Measurements from ENCODE around the gene DBI.

GRCh38 chr2:113406163-113406575 is 31.3 kb upstream of the ZNG1B start:
- PRO-cap, 4 experiments: no peak in any of the 4 experiments
- RAMPAGE, long total RNA, 2 experiments: no peak in any of the 2 experiments
- RRBS: no CpG with 5 or more reads among the region's 5 CpGs

DNA sequence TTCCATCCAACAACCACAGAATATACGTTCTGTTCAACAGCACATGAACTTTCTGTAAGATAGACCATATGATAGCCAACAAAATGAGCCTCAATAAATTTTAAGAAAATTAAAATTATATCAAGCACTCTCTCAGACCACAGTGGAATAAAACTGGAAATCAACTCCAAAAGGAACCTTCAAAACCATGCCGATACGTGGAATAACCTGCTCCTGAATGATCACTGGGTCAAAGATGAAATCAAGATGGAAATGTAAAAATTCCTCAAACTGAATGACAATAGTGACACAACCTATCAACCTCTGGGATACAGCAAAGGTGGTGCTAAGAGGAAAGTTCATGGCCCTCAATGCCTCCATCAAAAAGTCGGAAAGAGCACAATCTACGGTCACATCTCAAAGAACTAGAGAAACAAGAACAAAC is 8.4 kb upstream of the FOXD4L1 start:
- PRO-cap, 4 experiments: no peak in any of the 4 experiments
- RAMPAGE, long total RNA, 2 experiments: start-site peak on the plus strand in 1 of 2 experiments, centred at position 295 of the sequence, 6 reads per replicate
- RRBS: no CpG with 5 or more reads among the region's 5 CpGs

GRCh38 chr2:113655828-113656554 is 28.9 kb downstream of the RABL2A start:
- PRO-cap, 4 experiments: no peak in any of the 4 experiments
- RAMPAGE, long total RNA, 2 experiments: no peak in any of the 2 experiments
- RRBS: no CpG with 5 or more reads among the region's 24 CpGs

DNA sequence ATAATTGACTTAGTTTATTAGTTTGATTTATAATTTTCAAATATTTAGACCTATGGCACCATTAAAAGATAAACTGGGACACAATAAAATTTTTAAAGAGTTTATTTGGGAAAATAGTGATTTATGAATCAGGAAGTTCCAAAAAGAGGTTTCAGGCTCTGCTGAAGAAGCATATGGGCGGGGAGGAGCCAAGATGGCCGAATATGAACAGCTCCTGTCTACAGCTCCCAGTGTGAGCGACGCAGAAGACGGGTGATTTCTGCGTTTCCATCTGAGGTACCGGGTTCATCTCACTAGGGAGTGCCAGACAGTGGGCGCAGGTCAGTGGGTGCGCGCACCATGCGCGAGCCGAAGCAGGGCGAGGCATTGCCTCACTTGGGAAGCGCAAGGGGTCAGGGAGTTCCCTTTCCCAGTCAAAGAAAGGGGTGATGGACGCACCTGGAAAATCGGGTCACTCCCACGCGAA is 289.2 kb upstream of the DDX18 start:
- PRO-cap, 4 experiments: no peak in any of the 4 experiments
- RAMPAGE, long total RNA, 2 experiments: no peak in any of the 2 experiments
- RRBS: no CpG with 5 or more reads among the region's 19 CpGs

DNA sequence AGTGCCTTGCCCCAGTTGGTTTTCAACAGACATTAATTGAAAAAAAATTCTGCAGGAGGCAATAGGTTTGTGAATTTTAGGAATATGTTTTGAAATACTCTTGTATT is 929 bp downstream of the DDX18 start:
- PRO-cap, 4 experiments: no peak in any of the 4 experiments
- RAMPAGE, long total RNA, 2 experiments: no peak in any of the 2 experiments

GRCh38 chr2:118186050-118186825 is 98.0 kb downstream of the INSIG2 start:
- PRO-cap, 4 experiments: peak in 4 of 4 experiments; most common plus-strand start chr2:118186464 (in 4); most common minus-strand start chr2:118186376 (in 4)
- RAMPAGE, long total RNA, 2 experiments: no peak in any of the 2 experiments
- RRBS: 2% methylated on average over 26 of the region's 53 CpGs

GRCh38 chr2:118223698-118223965 is 135.4 kb downstream of the INSIG2 start:
- PRO-cap, 4 experiments: no peak in any of the 4 experiments
- RAMPAGE, long total RNA, 2 experiments: no peak in any of the 2 experiments
- RRBS: no CpG with 5 or more reads among the region's 16 CpGs

GRCh38 chr2:118310842-118311584 is 222.7 kb downstream of the INSIG2 start:
- PRO-cap, 4 experiments: peak in 2 of 4 experiments; most common minus-strand start chr2:118311183 (in 1)
- RAMPAGE, long total RNA, 2 experiments: no peak in any of the 2 experiments
- RRBS: 21% methylated on average over 7 of the region's 20 CpGs

- PRO-cap, 4 experiments: no peak in any of the 4 experiments
- RAMPAGE, long total RNA, 2 experiments: no peak in any of the 2 experiments
- RRBS: 7% methylated on average over 13 of the region's 34 CpGs
These were observed 2.5 kb downstream of the EN1 start for GRCh38 chr2:118844940-118845392.

GRCh38 chr2:119352141-119352761 is 14.4 kb downstream of the C2orf76 start:
- PRO-cap, 4 experiments: no peak in any of the 4 experiments
- RAMPAGE, long total RNA, 2 experiments: no peak in any of the 2 experiments
- RRBS: no CpG with 5 or more reads among the region's 2 CpGs

DNA sequence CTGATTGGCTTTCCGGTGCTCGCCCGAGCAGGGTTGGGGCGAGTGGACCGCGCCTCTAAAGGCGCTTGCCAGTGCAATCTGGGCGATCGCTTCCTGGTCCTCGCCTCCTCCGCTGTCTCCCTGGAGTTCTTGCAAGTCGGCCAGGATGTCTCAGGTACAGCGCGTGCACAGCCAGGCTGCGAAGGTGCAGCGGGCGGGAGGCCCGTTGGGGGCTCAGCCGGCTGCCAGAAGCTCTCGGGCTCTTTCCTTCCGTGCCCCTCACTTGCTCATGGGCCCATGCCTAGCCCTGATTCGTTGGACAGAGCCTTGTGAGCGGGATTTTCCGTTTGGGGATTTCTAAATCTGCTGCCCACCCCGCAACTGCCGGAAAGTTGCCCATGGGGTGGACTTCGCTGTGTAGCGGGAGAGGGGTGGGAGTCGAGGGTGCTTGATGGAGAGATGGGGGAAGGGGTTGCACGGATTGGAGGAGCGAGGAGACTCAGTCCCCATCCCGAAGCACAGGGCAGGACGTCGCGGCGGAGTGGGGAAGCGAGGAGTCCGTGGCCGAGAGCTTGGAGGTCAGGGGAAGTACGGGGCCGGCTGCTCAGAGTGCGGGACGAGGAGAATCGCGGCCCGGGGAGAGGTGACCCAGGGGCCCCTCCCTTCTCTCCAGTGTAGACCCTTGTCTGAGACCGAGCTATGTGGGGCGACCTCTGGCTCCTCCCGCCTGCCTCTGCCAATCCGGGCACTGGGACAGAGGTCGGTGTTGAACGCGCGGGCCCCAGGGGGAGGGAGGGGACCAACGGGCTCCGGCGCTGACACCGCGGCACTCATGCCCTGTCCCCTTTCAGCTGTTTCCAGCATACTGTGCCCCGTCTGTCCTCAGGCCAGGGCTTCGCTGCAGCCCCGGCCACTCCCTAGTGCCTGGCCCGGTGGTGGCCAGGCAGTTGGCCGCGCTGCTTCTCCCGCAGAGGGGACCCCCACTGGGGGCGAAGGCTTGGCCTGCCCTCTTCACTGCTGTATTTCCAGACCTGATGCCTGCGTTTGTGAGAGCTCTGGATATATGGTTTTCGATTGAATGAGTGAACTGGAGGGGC is at the start of gene DBI:
TSS of gene DBI (plus strand) at position 71 of the 1,076 bp plus-strand sequence.
- PRO-cap, 4 experiments: peak in 4 of 4 experiments; most common plus-strand start position 85 of the sequence (in 4); most common minus-strand start position 714 of the sequence (in 3)
- RAMPAGE, long total RNA, 2 experiments: start-site peak on the plus strand in 2 of 2 experiments, centred at positions 70 to 83 of the sequence, 342 to 2,122 reads per replicate
- RRBS: 2% methylated on average over 20 of the region's 69 CpGs

DNA sequence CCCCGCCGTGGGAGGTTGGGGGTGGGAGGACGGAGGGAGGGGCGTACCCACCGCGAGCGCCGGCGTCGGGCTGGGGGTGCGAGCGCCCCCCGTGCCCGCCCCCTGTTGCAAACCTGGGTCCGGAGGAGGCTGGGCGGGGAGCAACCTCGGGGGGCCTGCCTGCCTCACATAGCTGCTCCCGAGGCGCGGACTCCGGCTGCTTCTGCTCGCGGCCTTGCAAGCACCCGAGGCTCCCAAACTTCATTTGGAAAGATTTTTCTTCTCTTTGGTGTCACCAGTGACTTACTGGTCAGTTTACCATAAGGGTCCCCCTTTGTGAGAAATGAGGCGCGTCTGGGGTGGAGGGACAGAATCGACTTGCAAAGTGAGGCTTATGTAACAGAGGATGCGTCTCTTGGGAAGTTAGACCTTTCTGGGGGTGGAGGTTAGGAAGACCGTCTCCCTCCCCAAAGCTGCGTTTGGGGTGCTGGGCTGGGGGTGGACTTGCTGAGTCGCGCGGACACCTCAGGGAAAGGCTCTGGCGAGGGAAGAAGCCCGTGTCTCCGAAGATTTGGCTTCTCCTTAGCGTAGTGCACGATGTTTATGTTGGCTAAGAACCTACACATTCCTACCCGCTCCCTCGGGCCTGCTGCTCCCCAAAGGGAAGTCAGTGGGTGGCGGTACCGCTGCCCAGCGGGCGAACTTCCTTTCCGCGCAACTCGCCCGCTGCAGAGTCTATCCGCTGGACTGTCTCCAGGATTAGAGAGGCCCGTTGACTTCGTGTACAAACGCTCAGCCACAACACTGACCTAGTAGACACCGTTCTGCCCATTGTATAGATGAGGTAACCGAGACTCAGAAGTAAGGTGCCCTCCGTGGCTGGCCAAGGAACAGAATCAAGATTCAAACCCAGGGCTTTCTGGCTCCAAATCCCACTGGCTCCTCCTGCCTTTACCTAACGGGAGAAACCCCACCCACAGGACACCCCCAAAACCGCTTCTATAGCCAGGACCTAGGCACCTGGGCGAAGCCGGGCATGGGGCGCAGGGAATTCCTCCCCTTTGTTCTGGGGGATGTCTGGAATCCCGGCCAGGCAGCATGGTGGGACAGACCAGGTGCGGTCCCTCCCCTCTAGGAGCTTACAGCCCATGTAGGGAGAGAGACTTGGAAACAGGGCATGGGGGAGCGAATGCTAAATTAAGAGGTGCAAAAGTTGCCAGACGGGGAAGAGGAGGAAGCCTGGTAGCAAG is 723 bp downstream of the TMEM37 start:
- PRO-cap, 4 experiments: peak in 1 of 4 experiments; most common minus-strand start position 637 of the sequence (in 1)
- RAMPAGE, long total RNA, 2 experiments: no peak in any of the 2 experiments
- RRBS: 2% methylated on average over 17 of the region's 64 CpGs

GRCh38 chr2:119853831-119854293 is 94.1 kb downstream of the PTPN4 start:
- PRO-cap, 4 experiments: no peak in any of the 4 experiments
- RAMPAGE, long total RNA, 2 experiments: no peak in any of the 2 experiments
- RRBS: no CpG with 5 or more reads among the region's 8 CpGs

GRCh38 chr2:120209987-120210609 is 13.1 kb downstream of the TMEM185B start:
- PRO-cap, 4 experiments: no peak in any of the 4 experiments
- RAMPAGE, long total RNA, 2 experiments: no peak in any of the 2 experiments
- RRBS: no CpG with 5 or more reads among the region's 14 CpGs

- PRO-cap, 4 experiments: no peak in any of the 4 experiments
- RAMPAGE, long total RNA, 2 experiments: no peak in any of the 2 experiments
- RRBS: no CpG with 5 or more reads among the region's 6 CpGs
These were observed 5.1 kb upstream of the TMEM185B start for GRCh38 chr2:120228354-120228615.

- PRO-cap, 4 experiments: peak in 2 of 4 experiments; most common plus-strand start chr2:120239925 (in 1); most common minus-strand start chr2:120239701 (in 1)
- RAMPAGE, long total RNA, 2 experiments: no peak in any of the 2 experiments
- RRBS: no CpG with 5 or more reads among the region's 25 CpGs
These were observed 13.0 kb upstream of the RALB start for GRCh38 chr2:120239437-120240351.

- PRO-cap, 4 experiments: peak in 1 of 4 experiments; most common plus-strand start chr2:120323384 (in 1)
- RAMPAGE, long total RNA, 2 experiments: no peak in any of the 2 experiments
- RRBS: 14% methylated on average over 1 of the region's 11 CpGs
These were observed 22.9 kb upstream of the INHBB start for GRCh38 chr2:120322975-120323569.

DNA sequence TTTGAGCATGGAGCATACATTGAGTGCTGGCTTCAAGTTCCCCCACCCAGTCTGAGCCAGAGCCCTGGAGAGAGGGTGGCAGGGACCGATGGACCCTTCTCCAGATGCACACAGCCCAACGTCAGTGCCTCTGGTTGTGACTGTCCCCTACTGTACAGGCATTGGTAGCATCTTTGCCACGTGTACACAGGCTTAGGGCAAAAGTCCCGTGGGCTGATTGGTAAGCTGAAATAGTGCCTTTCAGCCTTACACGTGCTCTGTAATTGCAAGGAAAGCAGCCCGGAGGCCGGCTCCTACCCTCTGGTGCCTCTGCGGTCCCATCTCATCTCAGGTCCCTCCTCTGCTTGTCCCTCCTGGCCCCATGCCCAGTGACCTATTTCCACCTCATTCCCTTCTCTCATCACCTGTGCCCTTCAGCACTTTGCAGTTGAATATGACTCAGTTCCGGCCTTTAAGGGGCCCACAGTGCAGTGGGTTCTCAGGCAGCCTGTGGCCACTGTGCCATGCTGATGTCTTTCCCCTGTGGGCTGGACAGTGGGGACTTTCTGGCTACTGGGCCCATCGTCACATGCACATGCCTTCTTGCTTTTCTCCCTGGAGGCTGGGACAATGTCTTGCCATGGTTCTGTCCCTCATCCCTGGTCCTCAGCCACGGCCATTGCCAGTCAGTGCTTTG is 154.2 kb downstream of the INHBB start:
- PRO-cap, 4 experiments: no peak in any of the 4 experiments
- RAMPAGE, long total RNA, 2 experiments: no peak in any of the 2 experiments
- RRBS: no CpG with 5 or more reads among the region's 11 CpGs

- PRO-cap, 4 experiments: peak in 2 of 4 experiments; most common plus-strand start chr2:120544125 (in 1)
- RAMPAGE, long total RNA, 2 experiments: no peak in any of the 2 experiments
- RRBS: no CpG with 5 or more reads among the region's 14 CpGs
These were observed 191.9 kb upstream of the GLI2 start for GRCh38 chr2:120543755-120544231.

GRCh38 chr2:120553284-120553607 is 182.4 kb upstream of the GLI2 start:
- PRO-cap, 4 experiments: peak in 3 of 4 experiments; most common minus-strand start chr2:120553385 (in 3)
- RAMPAGE, long total RNA, 2 experiments: no peak in any of the 2 experiments
- RRBS: no CpG with 5 or more reads among the region's 10 CpGs

All from uterus (tissue), 7 donors.